Measurements from ENCODE around the genes EFCAB14 and CYP4Z1.

GRCh38 chr1:46302687-46303449, 548 bp downstream of the LRRC41 start:
- PRO-cap, result unidirectional peak, minus-strand start at chr1:46303181; unidirectional peak, minus-strand start at chr1:46303277; bidirectional peak, plus-strand start at chr1:46303704, minus-strand start at chr1:46303371

GRCh38 chr1:46304638-46305131, 1.2 kb downstream of the UQCRH start:
- PRO-cap, result no peak

DNA sequence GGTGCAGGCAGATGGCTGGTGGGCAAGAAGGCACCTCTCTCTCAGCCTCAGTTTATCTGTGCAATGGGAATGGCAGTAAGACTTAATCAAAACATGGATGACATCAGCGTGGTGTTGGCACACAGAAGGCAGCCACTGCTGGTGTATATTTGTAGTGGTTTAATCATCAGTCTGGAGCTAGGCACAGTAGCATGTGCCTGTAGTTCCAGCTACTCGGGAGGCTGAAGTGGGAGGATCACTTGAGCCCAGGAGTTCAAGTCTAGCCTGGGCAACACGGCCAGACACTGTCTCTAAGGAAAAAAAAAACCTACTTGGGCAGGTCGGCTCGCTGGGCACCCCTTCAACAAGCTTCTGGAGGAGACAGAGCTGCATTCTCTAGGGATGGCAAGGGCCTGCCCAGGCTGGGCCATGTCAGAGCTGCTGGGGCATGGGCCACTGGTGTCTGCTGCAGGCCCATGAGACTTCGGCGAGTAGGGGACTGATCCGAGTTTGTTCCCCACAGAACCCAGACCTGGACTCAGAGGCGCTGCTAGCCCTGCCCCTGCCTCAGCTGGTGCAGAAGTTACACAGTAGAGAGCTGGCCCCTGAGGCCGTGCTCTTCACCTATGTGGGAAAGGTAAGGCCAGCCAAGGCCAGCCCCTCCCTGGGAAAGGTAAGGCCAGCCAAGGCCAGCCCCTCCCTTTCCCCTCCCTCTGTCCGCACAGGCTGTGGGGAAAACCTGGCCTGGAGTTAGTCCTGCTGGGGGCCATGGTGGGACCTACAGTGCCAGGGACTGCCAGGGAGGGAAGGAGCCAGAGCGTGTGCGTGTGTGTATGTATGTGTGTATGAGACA, 7.7 kb downstream of the FAAH start:
- PRO-cap, result no peak

DNA sequence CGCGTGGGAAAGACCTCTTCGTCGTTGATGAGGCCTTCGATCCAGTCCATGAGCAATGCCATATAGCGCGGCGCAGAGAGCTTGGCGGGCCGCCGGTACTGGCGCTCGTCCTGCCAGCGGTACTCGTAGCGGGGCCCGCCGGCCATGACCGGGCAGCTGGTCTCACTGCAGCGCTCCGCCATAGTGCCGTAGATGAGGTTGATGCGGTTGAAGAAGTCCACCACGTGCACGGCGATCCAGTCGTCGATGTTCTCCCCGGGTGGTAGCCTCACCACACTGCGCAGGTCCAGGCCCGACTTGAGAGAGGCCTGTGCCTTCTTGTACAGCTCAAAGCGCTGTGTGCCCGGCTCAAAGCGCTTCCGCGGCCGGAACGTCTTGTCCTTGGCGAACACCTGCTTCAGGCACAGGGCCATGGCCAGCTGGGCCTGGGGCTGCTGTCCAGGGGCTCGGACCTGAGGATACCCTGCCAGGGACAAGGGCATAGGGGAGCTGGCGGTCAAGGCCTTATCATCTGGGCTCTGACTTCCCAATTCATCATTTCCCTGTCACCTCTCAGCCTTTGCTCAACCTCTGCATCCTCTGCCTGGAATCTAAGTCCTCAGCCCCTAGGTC, 3.6 kb downstream of the MOB3C start:
- PRO-cap, result no peak

DNA sequence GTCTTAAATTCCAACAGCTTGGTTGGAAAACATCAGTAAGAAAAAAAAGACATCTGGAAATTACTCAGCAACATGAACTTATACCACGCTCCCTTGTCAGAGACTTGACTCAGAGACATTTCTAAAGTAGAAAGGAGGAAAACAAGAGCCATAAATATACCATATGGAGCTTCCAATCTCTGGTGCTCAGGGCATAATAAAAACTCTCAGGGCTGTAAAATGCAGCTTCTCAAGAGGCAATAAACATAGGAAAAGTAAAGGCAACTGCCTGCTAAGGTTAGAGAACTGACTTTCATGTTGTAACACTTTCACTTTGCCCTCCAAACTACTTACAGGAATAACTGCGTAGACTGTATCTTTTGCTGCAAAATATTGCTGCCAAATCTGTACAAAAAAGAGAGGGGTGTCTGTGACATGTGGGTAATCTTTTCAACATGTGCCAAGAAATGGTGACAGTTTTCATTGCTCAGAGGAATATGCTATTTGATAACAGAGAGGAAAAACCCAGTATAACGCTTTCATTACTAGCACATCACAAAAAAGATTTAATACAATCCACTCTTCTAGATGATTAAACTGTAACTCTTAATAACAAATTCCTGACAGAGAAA, 14.6 kb downstream of the ATPAF1 start:
- PRO-cap, result no peak

GRCh38 chr1:46665565-46666366, 2.4 kb downstream of the ATPAF1 start:
- PRO-cap, result no peak

DNA sequence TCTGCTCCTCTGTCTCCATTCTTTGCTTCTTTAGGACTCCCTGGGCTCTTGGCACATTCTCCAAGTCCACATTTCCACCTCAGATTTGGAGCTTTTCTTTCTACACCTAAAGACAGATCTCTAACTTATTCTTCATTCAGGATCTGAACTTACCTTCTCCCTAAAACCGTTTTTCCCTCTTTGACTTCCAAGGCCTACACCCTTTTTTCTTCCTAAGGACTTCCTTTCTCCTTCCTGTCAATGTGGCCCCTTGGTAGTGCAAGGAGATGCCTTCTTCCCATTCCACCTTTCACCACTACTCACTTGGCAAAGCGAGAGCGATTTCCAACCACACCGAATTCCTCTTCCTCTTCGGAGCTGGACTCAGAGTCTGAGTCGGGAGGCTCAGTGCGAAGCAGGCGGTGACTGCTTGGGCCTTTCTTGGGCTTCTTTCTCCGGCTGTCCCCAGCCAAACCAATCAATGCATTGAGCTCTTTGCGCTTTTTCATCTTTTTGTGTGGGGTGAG, 1.3 kb downstream of the EFCAB14 start:
- PRO-cap, result no peak

- PRO-cap, result bidirectional peak, plus-strand start at chr1:46719343, minus-strand start at chr1:46719093; unidirectional peak, minus-strand start at chr1:46719397
Observed at GRCh38 chr1:46718977-46719557, at the start of gene EFCAB14. Gene EFCAB14, minus strand, starts transcription at chr1:46719114.

GRCh38 chr1:46719558-46720299, 815 bp upstream of the EFCAB14 start:
- PRO-cap, result no peak

DNA sequence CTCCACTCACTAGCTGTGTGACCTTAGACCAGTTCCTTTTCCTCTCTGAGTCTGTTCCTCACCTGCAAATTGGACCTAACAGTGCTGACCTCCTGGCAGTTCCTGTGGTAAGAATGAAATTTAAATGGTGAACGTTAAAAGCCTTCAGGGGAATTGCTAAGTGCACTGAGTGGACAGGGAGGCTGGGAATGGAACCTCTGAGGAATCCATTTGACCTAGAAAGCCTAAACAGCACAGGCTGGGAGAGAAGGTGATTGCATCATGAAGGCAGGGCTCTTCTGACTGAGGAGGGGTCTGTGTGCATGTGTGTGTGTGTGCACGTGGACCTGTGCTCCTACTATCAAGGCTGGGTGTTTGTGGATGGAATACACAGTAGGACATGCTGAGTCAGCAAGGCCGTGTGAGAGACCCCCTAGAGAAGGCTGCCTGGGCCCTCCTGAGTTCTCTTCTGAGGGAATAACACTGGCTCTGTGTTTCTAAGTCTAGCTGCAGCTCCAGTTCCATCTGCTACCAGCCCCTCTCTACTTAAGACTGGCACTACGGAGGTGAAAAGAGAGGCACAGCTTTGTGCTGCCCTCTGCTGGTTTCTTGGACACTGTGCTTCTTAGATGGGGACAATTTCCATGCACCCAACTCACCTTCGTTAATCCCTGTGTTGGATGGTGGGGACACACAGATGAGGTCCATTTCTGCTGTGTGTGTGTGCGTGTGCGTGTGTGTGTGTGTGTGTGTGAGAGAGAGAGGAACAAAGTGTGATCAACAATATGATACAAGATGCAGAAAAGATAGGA, 6.1 kb upstream of the EFCAB14 start:
- PRO-cap, result no peak

DNA sequence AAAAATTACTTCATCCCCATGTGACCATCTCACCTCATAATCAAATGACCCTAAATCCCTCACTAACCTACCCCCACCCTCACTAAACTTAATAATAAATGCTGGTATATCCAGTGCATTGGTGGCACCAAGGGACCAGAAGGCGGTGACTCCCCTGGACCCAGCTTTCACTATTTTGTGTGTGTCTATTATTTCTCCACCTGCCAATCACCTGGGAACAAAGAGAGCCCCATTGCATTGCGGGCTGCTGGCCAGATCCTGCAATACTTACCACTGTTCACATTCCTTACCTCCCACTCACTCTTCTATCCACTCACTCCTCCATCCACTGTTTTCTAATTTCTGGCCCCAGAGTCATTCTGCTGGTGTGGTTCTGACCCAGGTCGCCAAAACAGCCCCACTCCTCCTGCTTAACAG, 38.2 kb upstream of the EFCAB14 start:
- PRO-cap, result no peak

DNA sequence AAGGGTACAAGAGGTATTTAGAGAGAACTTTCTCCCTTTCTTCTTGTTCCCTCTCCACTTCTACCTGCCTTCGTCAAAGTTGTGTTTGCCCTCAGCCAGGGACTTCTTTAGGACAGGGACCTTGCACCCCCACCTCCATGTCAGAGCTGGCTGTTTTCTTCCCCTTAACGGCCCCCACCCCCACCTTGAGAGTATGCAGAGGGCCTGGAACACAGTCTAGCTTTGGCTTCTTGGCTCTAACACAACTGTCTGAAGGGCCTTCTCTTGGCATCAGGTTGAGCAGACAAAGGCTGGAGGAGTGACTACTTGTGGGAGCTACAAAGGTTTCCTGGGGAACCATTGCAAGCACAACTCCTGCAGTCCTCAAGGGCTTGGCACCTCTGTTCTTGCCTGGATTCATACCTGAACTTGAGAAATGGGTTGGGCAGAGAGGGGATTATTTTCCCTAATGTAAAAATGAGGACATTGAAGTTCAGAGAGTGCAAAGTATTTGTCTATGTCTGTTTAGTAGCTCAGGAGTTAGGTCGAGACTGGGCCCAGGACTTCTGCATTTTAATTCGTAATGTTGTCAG, 2.5 kb downstream of the CYP4B1 start:
- PRO-cap, result no peak

GRCh38 chr1:46802096-46802575, 3.3 kb downstream of the CYP4B1 start:
- PRO-cap, result no peak

GRCh38 chr1:46948569-46948883, 7.2 kb upstream of the CYP4A11 start:
- PRO-cap, result no peak

GRCh38 chr1:47067100-47067576, at the start of gene CYP4Z1:
Gene CYP4Z1, plus strand, starts transcription at chr1:47067231.
- PRO-cap, result no peak

DNA sequence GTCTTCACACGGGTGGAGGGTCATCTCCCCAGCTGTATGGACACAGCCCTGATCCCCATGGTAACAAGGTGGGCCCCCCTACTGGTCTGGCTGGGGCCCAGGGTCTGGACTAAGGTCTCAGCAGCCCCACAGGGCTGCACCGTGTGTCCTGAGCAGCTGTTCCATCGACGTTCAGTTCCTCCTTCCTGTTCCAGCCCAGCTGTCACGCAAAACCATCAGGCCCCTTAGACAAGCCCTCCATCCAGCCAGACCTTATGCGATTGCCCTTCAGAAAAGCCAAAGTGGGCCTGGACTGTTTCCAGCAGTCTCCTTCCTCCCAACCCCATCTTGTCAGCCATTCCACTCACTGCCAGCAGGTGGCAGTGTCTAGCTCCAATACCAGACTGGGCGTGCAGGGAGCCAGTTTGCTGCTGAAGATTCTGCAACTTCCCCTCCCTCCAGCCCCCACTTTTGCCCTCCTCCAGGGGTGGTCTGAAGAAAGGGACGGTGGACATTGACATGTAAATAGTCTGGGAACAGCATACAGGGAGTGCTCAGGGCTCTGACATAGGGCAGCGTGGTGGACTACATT, 3.0 kb upstream of the PDZK1IP1 start:
- PRO-cap, result no peak

GRCh38 chr1:47211886-47212376, 20.1 kb downstream of the TAL1 start:
- PRO-cap, result bidirectional peak, plus-strand start at chr1:47212106, minus-strand start at chr1:47212064

GRCh38 chr1:47226128-47226733, 5.8 kb downstream of the TAL1 start:
- PRO-cap, result no peak

DNA sequence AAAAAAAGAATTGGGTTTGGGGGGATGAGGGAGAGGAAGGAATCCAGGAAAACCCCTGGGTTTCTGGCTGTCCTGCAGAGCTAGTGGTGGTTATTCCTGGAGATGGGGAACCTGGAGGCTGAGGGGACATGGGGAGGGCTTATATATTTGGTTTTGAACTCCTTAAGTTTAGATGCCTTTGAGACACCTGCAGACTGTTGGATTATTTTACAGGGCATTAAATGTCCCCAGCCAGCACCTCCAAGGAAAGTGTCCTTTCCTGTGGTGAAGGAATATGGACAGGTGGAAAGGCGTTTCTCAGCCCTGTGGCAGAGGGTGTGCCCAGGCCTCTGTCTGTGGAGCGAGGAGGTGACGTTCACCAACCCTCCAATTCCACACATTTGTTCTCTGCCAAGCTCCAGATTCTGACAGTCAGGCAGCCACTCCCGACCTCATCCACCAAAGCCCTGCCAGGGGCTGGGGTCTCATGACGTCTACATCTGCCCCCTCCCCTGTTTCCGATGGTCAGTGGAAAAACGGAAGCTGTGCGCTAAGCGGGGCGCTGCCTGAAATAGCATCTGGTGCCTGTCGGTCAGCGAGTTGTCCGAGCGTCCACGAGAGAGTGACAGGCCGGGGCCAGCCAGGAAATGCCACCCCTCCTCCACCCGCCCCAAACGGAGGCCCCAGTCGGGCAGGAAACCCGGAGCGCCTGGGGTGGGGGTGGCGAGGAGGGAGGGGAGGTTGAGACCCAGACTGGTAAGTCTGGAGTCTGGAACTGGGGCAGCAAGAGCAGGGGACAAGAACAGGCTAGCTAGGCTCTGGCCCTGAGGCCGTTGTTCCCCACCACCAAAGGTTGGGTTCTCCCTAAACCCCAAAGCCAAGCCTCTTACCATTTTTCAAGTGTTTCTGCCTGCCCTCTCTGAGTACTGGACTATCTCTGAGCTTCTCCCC, 3.2 kb upstream of the TAL1 start:
- PRO-cap, result unidirectional peak, minus-strand start at position 603 of the sequence; bidirectional peak, plus-strand start at position 577 of the sequence, minus-strand start at position 603 of the sequence

DNA sequence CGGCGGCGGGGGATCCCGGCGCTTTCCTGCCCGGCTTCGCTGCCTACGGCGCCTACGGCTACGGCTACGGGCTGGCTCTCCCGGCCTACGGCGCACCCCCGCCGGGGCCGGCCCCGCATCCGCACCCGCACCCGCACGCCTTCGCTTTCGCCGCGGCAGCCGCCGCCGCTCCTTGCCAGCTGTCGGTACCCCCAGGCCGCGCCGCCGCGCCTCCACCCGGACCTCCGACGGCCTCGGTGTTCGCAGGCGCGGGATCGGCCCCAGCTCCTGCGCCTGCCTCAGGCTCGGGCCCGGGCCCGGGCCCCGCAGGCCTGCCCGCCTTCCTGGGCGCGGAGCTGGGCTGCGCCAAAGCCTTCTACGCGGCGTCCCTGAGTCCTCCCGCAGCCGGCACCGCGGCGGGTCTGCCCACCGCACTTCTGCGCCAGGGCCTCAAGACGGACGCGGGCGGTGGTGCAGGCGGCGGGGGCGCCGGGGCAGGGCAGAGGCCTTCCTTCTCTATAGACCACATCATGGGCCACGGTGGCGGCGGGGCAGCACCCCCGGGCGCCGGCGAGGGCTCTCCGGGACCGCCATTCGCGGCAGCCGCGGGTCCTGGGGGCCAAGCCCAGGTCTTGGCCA, 1.1 kb downstream of the FOXD2 start:
- PRO-cap, result no peak